Fibroblast of villous mesenchyme (primary cell): ENCODE results near the genes NOMO1, NPIPA1 and NPIPA5.

- CAGE, long polyA plus RNA, result no peak
Measured at GRCh38 chr16:12536242-12536523, 267.5 kb downstream of the CPPED1 start.

GRCh38 chr16:12619416-12619956, 184.2 kb downstream of the CPPED1 start:
- CAGE, long polyA plus RNA, result no peak

GRCh38 chr16:12753101-12753834, 50.4 kb downstream of the CPPED1 start:
- CAGE, long polyA plus RNA, result no peak

- CAGE, long polyA plus RNA, result no peak
Measured at GRCh38 chr16:13623737-13623962, 296.3 kb upstream of the ERCC4 start.

GRCh38 chr16:13937434-13937787, 17.5 kb downstream of the ERCC4 start:
- CAGE, long polyA plus RNA, result no peak

DNA sequence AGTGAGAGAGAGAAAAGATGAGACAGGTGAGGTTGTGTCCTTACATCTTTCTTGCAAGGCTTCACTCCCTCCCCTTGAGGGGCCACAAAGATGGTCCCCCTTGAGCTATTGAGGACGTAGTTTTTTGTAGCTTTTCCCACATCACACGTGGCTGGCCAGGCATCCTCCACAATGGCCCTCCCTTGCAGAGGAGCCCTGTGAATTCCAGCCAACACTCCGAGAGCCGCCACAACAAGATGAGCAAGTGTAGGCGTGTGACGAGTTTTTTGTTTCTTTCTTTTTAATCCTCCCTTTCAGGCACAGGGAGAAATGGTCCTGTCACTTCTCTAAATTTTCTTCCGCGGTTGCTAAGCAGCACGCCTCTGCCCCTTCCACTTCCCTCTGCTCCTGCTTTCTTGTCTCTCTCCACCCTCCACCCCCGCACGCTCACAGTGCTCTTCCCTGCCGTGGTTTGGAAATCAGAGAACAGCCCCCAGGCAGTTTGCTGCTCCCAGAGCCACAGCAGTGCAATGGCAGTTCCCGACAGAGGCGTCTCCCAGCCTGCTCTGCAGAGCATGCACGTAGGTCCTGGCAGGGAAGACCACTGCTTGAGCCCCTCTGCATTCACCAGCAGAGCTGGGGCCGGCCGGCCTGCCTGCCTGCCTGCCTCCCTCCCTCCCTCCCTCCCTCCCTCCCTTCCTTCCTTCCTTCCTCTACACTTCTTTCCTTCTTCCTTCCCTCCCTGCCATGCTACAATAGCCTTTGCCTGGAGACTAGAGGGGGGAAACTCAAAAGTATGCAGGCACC, 67.9 kb upstream of the MRTFB start:
- CAGE, long polyA plus RNA, result no peak

DNA sequence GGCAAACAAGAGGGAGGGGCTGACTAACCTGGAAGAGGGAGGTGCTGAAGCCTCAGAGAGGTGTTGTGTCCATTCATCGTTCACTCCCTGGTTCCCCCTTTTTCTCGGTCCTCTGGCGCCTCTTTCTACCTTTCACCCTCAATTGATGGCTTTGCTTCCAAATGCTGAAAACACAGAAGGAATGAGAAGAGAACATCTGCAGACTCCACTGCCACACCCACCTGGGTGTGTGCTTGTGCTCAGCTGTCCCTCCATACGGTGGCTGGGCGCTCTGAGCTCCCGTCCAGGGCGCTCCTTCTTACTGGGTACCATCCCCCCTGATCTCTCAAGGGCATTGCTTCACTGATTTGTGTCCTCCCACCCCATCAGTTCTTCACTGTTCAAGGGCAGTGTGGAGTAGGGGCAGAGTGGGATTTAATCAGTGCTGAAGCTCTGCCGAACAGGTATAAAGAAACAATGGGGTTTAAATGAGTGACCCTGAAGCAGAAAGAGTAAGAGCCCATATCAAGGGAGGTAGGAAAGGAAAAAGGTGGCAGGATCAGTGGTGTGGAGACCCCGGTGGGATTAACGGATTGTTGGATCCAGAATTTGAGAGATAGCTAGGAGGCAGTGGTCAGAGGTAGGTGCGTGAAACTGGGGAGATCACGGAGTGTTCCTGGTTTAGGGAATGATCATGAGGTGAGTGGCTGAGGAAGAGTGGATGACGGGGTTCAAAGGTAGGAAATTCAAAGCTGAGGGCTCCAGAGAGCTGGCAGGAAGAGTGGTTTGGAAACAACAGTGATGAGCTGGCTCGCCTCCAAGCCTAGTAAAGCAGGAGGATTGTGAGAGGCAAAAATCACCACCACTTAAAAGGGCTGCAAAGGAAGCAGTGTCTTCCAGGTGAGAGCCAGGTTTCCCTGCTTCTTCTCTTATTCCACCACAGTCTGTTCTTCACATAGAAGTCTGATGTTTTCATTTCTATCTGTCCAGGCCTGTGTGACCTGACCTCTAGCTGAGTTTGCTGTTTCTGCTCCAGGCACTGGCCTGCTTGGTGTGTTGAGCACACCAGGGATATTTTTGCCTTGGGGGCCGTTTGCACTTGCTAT, 40.9 kb downstream of the MRTFB start:
- CAGE, long polyA plus RNA, result no peak

- CAGE, long polyA plus RNA, result no peak
Measured at GRCh38 chr16:14246591-14247604, 175.8 kb downstream of the MRTFB start.

DNA sequence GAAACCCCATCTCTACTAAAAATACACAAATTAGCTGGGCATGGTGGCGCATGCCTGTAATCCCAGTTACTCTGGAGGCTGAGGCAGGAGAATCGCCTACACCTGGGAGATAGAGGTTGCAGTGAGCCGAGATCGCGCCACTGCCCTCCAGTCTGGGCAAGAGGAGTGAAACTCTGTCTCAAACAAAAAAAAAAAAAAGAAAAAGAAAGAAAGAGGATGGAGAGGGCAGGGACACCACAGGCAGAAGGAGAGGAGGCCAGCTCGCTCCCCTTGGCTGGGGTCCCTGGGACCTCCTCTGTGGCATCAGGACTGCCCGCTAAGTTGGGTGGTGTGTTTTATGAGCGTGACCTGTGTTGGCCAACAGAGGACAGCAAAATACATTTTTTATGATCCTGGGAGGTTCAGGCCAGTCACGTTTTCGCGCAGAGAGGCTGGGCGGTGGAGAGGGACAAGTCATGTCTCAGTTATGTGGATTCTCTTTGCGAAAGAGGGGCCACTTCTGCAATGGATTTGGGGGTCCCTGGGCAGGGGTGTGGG, 229.6 kb downstream of the MRTFB start:
- CAGE, long polyA plus RNA, result no peak

DNA sequence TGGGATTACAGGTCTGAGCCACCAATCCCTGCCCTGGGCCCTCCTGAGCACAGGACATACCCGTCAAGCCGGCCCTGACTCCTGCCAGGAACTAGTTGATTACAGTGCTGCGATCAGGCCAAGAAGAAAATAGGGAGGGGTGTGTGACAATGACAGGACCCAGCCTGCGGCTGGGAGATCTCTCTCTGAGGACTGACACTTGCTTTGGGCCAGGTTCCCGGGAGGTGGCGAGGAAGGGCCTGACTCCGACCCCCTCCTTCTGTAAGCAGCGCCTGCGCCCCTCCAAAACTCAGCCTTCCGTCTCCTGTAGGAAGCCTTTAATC, 276.6 kb downstream of the MRTFB start:
- CAGE, long polyA plus RNA, result no peak

DNA sequence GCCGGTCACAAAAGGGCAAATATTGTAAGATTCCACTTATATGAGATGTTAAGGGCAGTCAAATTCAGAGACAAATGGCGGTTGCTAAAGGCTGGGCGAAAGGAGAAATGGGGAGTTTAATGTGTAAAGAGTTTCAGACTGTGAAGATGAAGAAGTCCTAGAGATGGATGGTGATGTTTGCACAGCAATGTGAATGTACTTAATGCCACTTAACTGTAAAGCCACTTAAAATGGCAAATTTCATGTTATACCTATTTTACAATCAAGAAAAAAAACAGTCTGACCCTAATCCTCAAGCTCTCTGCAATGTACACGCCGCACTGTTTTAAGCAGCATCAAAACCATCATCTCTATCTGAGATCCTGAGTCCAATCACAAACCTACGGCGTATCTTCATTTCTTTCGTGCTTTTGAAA, 1.0 kb downstream of the PARN start:
- CAGE, long polyA plus RNA, result no peak

- CAGE, long polyA plus RNA, result no peak
Measured at GRCh38 chr16:14833494-14833900, at the start of gene NOMO1. Gene NOMO1, plus strand, starts transcription at chr16:14833721.

- CAGE, long polyA plus RNA, result no peak
Measured at GRCh38 chr16:14894786-14895098, 42.5 kb upstream of the NPIPA1 start.

DNA sequence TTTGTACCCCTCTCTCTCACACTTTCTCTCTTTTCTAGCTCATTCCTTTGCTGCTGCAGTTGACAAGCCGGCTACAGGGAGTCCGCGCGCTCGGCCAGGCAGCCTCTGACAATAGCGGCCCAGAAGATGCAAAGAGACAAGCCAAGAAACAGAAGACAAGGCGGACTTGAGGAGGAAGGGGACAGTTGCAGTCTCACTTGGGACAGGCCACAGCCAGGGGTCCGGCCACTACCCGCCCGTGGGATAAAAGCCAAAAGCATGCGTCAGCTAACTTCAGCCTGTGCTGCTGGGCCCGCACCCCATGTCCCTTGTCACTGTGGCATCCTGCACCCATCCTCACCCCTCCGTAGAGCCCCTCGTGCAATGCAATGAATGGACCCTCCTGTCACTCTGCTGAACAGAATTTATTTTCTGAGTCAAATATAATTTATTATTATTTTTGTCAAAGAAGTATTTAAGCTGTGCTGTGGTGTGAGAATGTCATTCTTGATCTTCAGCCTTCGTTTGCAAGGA, 41.7 kb upstream of the NPIPA1 start:
- CAGE, long polyA plus RNA, result no peak

DNA sequence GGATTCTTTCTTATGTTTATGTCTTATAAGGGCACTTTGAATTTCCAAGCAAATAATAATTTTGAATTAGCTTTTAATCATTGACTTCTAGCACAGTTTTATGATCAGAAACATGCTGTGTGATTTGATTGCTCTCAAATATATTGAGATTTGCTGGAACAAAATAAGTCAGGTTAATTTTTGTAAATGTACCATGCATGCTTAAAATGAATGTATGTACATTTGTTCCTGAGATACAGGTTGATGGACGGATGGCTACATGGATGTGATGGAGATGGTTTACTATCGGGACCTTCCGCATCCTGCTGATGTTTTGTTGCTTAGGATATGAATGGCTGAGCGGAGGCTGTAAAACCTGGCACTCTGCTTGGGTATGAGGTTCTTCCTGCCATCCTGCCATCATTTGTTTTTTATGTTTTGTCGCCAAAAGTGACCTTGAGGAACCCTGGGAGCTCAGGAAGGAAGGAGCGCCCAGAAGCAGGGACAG, at the start of gene NPIPA1:
Gene NPIPA1, plus strand, starts transcription at position 309 of the 487 bp plus-strand sequence.
- CAGE, long polyA plus RNA, result no peak

GRCh38 chr16:15060409-15061684, 5.0 kb upstream of the NTAN1 start:
- CAGE, long polyA plus RNA, result no peak

- CAGE, long polyA plus RNA, result no peak
Measured at GRCh38 chr16:15378025-15378562, at the start of gene NPIPA5. Gene NPIPA5, minus strand, starts transcription at chr16:15378294.

DNA sequence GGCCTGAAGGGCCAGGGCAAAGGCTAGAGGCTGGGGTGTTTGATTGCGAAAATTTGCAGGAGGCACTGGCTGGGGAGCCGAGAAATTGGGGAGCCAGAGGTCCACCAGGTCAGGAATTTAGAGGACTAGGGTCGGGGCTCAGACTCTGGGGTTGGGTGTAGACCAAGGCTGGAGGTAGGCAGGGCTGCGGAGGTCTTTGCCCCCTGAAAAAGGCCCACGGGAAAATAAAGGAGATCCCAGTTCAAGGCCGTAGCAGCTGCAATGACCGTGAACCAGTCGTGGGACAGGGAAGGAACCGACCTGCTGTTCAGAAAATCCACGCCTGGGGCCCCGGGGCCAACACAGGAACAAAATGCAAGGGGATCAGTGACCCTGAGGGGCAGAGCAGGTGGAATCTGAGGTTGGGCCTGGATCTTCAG, 813 bp downstream of the MPV17L start:
- CAGE, long polyA plus RNA, result no peak

- CAGE, long polyA plus RNA, result no peak
Measured at GRCh38 chr16:15462486-15463057, 28.2 kb downstream of the BMERB1 start.

- CAGE, long polyA plus RNA, result no peak
Measured at GRCh38 chr16:15601975-15602622, 40.9 kb downstream of the MARF1 start.